ENCODE results near the genes ZDHHC22, NOXRED1 and SPTLC2.

DNA sequence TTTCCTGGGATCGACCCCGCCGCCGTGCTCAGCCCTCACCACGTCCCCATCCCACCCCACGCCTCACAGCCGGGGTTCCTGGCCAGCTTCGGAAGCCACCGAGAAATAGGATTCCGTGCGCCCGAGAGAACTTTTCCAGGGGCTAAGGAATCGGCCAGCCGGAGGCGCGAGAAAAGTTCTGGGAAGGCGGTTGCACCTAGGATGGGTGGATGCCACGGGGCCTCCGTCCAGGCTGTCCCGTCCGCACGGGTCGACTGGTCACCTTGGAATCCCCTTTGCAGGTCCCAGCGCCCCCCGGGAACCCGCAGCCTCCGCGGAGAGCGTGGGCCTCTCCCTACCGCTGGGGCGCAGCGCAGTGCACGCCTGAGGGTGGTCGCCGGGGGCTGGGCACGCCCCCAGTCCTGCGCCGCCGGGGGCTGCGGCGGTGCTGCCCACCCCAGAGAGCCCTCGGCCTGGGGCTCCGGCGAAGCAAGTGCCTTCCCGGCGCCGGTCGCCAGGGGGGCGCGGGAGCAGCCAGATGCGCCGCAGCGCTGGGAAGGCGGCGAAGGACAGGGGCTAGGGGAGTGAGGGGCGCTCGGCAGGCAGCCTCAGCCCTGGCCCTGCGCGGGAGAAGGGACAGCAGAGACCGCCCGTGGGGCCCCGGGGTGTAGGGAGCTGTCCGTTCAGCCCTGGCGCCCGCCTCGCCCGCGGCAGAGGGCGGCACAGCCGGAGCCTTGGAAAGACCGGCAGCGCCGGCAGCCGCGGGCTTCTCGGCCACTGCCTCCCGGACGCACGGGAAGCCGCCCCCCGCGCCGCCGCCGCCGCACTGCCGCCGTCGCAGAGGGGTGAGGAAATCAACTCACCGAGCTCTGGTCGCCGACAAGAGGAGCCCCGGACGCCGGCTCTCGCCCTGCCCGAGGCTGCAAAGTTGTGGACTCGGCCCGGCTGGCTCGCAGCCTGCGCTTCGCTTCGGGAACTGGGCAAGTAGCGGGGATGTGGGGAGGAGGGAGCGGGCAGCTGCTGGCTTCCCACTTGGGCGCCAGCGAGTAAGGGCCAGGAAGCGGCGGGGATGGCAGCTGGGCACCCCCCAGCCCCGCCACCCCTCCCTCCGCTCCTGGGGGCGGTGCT lies at the start of gene ZDHHC22:
Gene ZDHHC22 (minus strand): TSS at position 1,031 of the 1,107 bp plus-strand sequence.
- PRO-cap: no peak

DNA sequence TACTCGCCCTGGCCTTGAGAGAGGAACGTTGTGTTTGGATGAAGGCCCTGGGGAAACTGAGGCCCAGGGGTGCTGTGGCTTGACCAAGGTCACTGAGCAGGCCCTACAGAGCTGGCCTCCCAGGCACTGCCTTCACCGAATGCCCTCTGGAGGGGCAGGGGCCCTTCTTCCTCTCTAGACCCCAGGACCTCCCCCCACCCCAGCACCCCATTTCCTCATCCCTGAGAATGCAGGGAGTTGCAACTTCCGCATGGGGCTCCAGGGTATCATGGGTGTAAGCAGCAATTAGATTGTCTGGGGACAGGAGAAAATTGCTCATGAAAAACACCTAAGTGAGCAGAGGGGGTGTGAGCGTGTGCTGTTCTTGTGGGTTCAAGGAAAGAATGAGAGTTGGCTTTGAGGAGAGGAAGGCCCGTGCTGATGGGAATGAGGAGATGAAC lies 872 bp downstream of the TMEM63C start:
- PRO-cap: no peak

DNA sequence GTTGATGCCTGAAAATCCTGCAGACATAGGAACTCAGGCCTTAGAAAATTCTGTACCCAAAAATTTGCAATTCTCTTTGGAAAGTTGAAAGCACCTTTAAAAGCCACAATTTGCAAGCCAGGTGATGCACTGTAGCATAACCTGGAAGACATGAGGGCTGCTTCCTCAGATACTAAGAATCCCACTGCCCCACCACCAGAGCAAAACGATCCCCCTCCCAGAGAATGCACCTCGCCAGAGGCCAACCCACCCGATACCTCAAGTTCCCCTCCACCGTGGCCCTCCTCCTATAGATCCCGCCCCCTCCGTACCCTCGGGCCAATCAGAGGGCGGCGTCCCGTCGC lies 660 bp downstream of the POMT2 start:
- PRO-cap: bidirectional peak, plus-strand start outside the sequence, minus-strand start at position 255 of the sequence

- PRO-cap: no peak
Measured at GRCh38 chr14:77423453-77423718, at the start of gene NOXRED1. NOXRED1 (minus strand) TSS chr14:77423523.

DNA sequence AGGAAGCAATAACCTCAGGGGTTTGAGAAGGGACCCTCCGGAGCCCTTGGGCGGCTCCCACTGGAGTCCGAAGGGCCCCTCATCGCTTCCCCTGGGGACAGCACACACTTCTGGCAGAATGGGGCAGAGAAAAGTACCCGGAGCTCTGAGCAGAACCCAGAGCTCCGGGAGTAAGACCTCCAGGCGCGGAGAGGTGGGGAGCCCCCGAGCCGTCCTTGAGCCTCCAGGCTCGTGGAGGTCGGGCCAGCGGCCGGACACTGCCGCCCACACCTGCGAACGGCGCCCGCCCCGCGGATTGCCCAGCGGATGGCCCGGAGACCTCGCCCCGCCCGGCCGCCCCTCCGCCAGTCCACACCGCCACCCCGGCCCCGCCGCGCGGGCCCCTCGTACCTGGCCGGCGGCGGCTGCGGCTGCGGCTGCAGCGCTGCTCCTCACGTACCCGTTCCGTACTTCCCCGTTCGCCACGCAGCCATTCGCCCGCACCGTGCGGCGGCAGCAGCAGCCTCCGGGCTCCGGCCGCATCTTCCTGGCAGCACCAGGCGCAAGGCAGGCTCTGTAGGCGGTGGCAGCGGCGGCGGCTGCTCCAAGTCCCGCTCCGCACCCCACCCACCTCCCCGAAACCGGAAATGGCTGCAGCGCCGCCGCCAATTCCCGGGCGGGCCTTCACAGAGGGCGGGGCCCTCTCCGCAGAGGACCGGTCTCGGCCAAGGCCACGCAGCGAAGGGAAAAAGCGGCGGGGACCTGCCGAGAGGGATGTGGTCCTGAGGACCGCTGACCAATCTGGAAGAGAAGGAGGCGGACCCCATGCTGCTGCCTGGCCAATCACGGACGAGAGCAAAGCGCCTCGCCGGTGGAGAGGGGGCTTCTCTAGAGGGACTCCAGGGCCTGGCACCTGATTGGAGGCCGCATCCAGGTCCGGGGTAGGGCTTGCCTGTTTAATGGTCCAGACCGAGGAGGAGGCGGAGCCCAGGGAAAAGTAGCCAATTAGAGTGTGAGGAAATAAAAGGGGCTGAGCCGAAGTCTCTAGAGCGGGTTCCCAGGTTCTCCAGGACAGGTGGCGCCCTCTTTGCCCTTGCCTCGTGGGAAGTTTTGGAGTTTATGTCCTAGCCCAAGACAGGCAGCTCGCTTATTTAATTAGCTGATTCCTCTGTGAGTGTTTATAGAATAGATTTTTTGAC lies at the start of gene SPTLC2:
Gene SPTLC2 (minus strand): TSS at position 580 of the 1,178 bp plus-strand sequence.
- PRO-cap: bidirectional peak, plus-strand start at position 1,026 of the sequence, minus-strand start at position 613 of the sequence

- PRO-cap: no peak
Measured at GRCh38 chr14:77717938-77718670, 10.2 kb downstream of the SLIRP start.

GRCh38 chr14:77721626-77722110 lies 13.8 kb downstream of the SLIRP start:
- PRO-cap: no peak

DNA sequence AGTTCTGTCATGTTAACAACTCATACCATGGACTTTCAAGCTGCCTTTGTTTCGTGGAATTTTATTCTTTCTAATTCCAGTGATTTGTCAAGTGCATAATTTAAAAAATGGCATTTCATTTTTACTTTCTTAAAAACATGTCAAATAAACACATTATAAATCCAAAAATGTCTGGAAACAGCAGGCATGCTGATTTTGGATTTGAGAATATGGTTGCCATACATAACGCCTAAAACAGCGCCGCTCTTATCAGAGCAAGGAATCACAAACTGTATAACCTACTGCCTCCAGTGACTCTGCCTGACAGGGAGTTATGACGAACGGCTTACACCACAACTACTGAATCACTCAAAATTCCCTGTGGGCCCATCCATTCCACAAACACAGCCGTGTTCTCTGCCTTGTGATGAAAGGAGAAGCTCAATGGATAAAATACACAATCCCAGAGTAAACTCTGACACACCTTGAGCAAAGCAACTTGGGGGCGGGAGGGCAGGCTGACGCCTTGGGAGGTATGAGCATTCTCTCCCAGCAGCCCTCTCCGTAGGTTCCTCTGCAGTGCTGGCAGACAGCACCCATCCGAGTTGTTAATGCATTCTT lies 4.3 kb upstream of the DIO2 start:
- PRO-cap: no peak

DNA sequence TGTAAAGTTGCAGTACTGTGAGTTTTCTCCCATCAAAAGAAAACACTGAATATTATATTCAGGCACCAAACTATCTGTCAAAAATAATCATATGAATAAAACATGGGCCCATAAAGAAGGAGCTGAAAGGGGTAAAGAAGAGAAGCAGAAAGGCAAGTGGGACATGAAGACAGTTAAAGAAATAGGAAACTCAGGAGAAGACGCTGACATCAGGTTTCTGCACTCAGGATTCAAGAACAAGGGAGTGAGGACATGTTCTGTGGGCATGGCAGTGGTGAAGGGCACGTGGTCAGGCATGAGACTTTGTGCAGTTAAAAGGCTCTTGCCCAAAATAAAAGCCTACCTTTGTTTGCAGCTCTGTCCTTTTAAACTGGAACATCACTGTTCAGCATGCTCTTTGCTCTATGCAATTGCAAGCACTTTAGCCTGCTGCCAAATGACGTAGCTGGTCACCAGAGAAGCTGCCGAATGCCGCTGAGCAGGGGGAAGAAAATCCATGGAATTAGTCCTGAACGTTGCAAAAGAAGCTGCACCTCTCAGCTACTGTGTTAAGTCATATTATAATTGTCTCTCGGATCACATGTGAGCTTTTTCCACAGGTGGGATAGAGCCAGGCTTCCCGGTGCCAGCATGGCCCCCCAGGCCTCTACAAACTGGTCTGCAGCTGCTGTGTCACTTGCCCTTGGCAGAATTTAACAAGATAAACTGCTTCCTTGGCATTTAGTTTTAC lies 176.2 kb upstream of the DIO2 start:
- PRO-cap: no peak

- PRO-cap: no peak
Measured at GRCh38 chr14:80628921-80629289, 312.6 kb downstream of the CEP128 start.

GRCh38 chr14:80930702-80932111 lies 10.3 kb downstream of the CEP128 start:
- PRO-cap: no peak

GRCh38 chr14:81219729-81219993 lies 1.1 kb downstream of the GTF2A1 start:
- PRO-cap: no peak

DNA sequence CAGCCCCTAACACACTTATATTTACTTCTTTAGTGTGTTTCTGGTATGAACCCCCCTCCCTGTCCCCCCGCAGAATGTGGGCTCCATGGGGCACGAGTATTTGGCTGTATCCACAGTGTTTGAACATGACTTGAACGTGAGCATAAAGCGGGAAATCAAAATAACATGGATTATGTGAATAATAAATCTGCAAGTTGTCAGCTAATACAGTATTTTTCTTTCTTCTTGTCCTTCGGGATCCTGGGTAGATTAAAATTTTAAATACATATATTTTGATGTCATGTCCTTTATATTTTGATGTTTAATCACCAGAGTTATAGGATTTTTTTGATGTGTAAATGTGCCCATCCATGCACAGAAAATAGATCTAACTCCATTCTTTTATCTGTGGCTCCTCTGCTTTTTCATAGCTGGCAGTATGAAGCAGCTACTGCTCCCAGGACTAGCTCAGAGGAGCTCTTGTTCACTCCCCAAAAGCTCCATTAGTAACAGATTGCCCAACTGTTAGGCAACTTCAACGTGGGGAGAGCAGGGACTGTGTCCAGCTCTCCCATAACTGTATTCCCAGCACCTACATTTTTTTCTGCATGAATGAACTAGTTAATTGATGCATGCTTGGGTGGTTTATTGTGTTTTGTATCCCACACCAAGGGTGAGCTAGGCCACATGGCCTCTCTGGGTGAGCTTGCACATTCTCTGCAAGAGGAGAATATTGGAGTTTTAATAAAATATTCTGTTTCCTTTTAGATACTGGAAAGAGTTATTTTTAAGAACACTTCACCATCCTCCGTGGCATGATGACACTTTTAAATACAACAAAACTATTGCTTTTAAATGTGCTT lies 15.4 kb downstream of the STON2 start:
- PRO-cap: no peak

DNA sequence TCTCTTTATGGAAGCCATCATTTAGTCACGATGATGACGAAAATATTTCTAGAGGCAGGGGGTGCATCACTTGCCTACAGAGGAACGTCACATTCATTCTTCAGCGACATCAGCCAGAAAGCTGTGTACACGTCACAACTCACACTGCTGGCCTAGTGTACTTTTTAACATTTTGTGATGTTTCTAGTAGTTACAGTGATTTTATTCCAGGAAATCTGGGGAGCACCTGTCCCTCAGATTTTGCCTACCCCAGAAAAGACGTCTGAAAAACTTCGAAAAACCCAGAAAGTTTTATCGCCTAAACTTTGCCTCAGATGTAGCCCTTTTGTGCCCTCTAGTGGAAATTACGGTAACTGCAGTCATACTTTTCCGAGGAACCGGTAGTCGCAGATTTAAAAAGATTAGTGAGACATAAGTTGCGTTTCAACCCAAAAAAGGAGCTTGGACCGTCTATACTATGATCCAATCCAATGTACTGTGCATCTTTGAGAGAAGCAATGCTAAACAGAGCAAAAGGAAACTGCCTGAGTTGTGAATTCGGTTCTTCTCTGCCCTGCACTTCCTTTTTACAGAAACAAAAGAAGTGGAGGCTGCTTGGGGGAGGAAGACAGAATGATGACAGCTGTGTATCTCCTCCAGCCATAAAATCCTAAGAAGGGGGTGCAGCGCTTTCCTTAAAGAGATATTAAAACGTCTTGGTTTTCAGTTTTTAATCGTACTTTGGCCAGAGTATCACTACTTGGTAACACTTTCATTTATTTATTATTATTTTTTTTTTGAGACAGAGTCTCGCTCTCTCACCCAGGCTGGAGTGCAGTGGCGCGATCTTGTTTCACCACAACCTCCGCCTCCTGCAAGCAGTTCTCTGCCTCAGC lies 64.5 kb upstream of the STON2 start:
- PRO-cap: no peak

GRCh38 chr14:82387946-82388186 lies 854.2 kb upstream of the SEL1L start:
- PRO-cap: no peak

DNA sequence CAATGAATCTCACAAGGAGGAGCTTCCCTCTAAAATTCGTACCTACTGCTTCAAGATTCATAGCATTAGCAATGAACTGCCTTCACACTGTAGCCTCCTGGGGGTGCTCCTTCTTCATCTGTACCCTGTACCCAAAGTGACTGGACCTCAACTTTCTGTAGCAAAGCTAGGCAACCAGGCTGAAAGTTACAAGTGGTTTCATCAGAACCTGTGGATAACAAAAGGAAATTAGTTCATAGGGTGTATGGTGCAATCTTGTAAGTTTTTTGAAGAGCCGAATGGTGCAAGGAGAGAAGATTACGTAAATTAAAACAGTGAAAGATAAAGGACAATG lies 1541.7 kb upstream of the FLRT2 start:
- PRO-cap: no peak

- PRO-cap: no peak
Measured at GRCh38 chr14:86080098-86080753, 550.3 kb downstream of the FLRT2 start.

- PRO-cap: no peak
Measured at GRCh38 chr14:88129825-88130640, 125.1 kb downstream of the GPR65 start.

DNA sequence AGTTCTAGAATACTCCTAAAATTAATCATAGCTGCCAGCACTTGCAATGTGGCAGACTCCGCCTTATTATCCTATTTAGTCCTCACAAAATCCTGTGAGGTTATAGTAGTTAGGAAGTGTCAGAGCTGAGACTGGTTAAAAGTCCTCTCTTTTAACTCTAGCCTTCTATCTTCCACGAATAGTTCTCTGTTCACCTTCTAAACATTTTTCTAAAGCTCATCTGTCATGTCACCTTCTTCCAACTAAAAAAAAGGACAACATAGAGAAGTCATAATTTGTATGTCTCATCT lies 74.3 kb downstream of the KCNK10 start:
- PRO-cap: no peak

DNA sequence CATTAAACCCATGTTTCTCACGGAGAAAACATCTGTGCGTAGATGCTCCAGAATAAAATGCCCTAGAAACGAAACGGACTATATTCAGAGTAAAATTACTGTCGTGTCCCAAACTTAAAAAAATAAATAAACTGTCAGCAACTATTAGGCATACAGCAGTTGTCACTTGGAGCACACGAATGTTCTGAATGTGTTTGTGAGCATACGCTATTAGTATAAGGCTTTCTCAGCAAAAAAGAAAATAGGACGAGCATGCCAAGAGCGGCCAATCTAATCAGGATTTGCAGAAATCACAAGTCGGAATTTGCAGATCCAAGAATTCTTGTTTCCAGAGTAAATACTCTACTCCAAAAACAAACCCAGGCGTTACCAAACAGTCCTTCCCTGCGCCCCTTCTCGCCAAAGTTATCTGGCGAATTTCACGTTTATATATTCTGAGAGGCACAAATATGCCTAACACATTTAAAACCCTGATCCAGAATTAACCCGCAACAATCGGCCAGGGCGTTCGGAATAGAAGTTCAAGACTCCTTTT lies 826 bp downstream of the PTPN21 start:
- PRO-cap: no peak